Heart left ventricle (tissue), 7 donors: Measurements from ENCODE around the genes ZNF639 and SOX2.

- PRO-cap, 6 experiments: no peak in any of the 6 experiments
- RAMPAGE, long total RNA, 2 experiments: no peak in any of the 2 experiments
- RRBS: no CpG with 5 or more reads among the region's 5 CpGs
These were observed 422.1 kb upstream of the TBL1XR1 start for GRCh38 chr3:177619363-177619825.

GRCh38 chr3:179148909-179149938 lies 1.1 kb downstream of the PIK3CA start:
- PRO-cap, 6 experiments: peak in 5 of 6 experiments; most common plus-strand start chr3:179148967 (in 1); most common minus-strand start chr3:179149085 (in 3)
- RAMPAGE, long total RNA, 2 experiments: no peak in any of the 2 experiments
- RRBS: 3% methylated on average over 6 of the region's 49 CpGs

DNA sequence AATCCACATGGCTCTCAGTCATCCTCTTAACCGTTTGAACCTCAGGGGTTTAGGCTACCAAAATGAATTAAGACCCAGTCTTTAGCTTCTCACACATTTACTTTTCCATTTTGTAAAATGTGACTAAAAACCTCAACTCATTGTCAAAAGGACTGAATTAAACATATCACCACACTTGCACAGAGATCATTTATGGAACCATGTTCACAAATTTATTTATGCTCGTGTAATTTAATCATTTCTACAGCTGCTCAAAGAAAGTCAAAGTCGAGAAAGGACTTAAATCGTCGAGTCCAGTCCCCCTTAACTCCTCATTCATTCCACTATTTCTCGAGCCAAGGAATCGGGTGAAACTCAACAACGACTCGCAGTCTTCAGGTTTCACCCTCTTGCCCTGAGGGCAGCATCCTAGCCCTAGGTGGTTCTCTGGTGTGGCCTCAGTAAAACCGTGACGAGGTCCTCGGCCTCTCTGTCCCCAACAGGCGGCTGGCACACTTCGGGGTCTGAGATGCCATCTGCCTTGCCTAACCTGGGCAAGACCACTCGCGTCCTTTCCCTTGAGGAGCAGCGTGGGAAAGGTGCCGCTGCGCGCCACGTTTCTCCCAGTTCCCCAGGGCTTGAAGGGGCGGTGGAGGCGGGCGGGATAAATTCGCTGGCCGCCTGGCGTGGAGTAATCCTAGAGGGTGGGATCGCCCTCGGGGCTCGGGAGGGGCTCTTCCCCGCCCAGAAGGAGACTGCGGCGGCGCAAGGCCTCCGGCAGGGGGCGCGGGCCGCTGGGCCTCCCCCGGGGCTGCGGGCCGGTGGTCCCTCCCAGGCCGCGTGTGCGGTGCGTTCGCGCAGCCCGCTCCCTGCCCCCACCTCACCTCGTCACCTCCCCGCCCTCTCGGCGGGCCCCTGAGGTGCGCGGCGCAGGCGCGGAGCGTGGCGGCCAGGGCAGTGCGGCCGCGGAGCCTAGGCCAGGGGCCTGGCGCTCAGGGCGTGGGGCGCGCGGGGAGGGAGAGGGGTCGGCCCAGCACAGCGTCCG lies at the start of gene ZNF639:
ZNF639 (plus strand) TSS at position 897 of the 1,024 bp plus-strand sequence.
- PRO-cap, 6 experiments: peak in 6 of 6 experiments; most common plus-strand start position 759 of the sequence (in 3); most common minus-strand start position 619 of the sequence (in 5)
- RAMPAGE, long total RNA, 2 experiments: no peak in any of the 2 experiments
- RRBS: 0% methylated on average over 4 of the region's 70 CpGs

GRCh38 chr3:179942096-179942668 lies 94.6 kb downstream of the PEX5L start:
- PRO-cap, 6 experiments: no peak in any of the 6 experiments
- RAMPAGE, long total RNA, 2 experiments: no peak in any of the 2 experiments
- RRBS: 3% methylated on average over 5 of the region's 30 CpGs

DNA sequence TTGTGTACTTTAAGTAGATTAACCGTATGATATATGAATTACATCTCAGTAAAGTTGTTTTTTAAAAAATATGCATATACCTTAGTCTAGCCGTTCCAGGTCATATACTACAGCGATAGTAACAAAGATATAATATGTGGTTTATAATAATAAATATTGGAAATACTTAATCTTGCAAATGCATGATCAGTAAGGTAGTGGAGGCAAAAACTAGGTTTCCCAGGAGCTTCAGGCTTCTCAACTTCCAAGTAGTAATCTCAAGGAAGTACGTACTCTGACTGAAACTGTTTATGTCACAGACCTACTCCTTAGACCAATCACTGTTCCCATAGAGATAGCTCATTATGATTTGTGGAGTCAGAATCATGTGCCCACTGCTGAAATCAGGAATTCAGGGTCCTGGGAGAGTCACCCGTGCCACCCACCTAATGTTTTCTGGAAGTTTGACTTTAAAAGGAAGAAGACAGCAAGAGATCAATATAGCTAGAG lies 41.7 kb upstream of the FXR1 start:
- PRO-cap, 6 experiments: no peak in any of the 6 experiments
- RAMPAGE, long total RNA, 2 experiments: no peak in any of the 2 experiments
- RRBS: no CpG with 5 or more reads among the region's 5 CpGs

DNA sequence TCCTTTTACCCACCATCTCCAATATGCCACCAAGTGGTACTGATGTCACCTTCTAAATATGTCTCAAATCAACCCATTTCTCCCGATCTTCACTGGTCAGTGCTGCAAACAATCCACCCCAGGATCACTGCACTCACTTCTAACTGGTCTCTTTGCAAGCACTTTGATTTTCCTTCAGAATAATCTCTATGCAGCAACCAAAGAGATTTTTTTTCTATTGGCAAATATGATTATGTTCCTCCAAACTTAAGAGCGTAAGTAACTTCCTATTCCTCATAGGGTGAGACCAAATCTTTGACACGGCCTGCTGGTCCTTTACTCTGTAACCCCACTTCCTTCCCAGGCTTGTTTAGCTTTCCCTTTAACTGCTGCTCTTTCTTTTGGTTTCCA lies 121.4 kb upstream of the DNAJC19 start:
- PRO-cap, 6 experiments: peak in 1 of 6 experiments; most common plus-strand start position 123 of the sequence (in 1)
- RAMPAGE, long total RNA, 2 experiments: no peak in any of the 2 experiments
- RRBS: no CpG with 5 or more reads among the region's 3 CpGs

GRCh38 chr3:181620192-181620471 lies 91.6 kb upstream of the SOX2 start:
- PRO-cap, 6 experiments: no peak in any of the 6 experiments
- RAMPAGE, long total RNA, 2 experiments: no peak in any of the 2 experiments
- RRBS: no CpG with 5 or more reads among the region's 2 CpGs

DNA sequence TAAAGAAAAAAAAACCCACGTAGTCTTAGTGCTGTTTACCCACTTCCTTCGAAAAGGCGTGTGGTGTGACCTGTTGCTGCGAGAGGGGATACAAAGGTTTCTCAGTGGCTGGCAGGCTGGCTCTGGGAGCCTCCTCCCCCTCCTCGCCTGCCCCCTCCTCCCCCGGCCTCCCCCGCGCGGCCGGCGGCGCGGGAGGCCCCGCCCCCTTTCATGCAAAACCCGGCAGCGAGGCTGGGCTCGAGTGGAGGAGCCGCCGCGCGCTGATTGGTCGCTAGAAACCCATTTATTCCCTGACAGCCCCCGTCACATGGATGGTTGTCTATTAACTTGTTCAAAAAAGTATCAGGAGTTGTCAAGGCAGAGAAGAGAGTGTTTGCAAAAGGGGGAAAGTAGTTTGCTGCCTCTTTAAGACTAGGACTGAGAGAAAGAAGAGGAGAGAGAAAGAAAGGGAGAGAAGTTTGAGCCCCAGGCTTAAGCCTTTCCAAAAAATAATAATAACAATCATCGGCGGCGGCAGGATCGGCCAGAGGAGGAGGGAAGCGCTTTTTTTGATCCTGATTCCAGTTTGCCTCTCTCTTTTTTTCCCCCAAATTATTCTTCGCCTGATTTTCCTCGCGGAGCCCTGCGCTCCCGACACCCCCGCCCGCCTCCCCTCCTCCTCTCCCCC lies at the start of gene SOX2:
SOX2 (plus strand) TSS at position 311 of the 667 bp plus-strand sequence.
- PRO-cap, 6 experiments: peak in 1 of 6 experiments; most common plus-strand start position 311 of the sequence (in 1); most common minus-strand start position 92 of the sequence (in 1)
- RAMPAGE, long total RNA, 2 experiments: no peak in any of the 2 experiments
- RRBS: 2% methylated on average over 4 of the region's 35 CpGs

DNA sequence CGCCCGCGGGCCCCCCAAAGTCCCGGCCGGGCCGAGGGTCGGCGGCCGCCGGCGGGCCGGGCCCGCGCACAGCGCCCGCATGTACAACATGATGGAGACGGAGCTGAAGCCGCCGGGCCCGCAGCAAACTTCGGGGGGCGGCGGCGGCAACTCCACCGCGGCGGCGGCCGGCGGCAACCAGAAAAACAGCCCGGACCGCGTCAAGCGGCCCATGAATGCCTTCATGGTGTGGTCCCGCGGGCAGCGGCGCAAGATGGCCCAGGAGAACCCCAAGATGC lies 496 bp downstream of the SOX2 start:
- PRO-cap, 6 experiments: no peak in any of the 6 experiments
- RAMPAGE, long total RNA, 2 experiments: no peak in any of the 2 experiments
- RRBS: 3% methylated on average over 18 of the region's 38 CpGs

DNA sequence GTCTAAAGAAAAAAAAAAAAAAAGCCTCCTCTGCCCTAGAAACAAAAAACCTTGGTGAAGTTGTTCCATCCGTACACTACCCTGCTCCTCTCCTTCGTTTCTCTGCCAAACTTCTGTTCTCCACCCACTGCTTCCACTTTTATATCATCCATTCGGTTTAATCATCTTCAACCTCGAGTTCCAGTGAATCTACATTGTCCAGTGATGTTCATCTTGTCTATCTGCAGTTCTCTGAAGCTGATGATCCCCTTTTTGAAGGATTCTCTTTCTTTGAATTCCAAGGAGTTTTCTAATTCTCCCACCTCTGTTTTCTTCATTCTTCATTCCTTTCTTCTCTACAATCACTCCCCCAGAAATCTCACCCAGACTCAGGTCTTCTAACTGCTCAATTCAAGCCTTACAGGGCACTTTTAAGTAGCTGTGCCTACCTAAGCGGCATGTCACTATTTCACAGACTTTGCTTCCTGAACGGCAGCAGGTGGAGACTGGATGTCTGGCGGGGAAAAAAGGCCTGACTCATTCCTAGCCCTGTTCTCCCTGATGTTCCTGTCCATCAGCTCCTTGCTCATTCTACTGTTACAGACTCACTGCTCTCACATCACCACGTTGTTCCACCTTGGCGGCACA lies 52.8 kb upstream of the ATP11B start:
- PRO-cap, 6 experiments: no peak in any of the 6 experiments
- RAMPAGE, long total RNA, 2 experiments: no peak in any of the 2 experiments
- RRBS: no CpG with 5 or more reads among the region's 9 CpGs

DNA sequence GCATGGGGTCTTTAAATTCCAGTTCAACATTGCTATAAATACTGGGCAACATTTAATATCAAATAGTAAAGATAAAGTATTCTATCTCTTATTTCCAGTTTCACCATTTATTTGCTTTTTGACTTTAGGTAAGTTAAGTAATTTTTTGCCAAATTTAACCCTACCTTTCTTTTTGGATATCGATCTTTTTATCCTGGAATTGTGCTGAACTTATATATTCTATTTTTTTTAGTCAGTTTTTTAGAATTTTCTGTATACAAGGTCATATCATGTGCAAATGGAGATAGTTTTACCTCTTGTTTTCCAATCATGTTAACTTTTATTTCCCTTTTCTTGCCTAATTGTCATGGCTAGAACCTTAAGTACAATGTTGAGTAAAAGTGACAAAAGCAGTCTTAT lies 70.6 kb downstream of the ATP11B start:
- PRO-cap, 6 experiments: no peak in any of the 6 experiments
- RAMPAGE, long total RNA, 2 experiments: no peak in any of the 2 experiments
- RRBS: no CpG with 5 or more reads among the region's 1 CpG

DNA sequence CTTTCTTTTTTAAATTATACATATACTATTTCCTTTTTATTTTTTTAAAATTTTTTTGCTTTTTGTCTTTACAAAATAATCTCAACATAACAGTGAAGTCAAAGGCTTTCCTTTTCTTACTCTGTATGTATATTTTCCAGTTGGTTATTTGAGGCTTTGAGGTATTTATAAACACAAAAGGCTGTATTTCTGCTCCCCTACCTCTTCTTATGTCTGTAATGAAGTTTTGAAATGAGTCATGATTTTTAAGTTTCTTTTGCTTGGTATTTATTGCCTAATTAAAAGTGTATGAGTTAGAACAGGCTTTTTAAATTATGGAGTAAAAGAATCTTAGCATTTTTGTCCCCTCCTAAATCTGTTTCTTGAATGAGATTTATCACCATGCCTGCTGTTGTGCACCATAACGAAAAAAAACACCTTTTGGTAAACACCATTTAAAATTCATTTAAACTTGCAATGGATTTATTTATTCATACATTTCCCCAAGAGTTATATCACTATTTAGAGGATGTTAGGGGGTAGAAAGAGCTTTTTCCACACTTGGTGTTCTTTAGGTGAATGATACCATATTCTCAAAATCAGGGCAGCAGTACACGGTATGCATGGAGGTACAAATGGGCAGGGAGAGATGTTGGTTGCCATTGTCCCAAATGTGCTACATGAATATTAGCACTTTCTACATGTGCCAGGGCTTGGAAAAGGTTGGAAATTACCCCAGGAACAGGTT lies 65.9 kb downstream of the DCUN1D1 start:
- PRO-cap, 6 experiments: no peak in any of the 6 experiments
- RAMPAGE, long total RNA, 2 experiments: no peak in any of the 2 experiments
- RRBS: no CpG with 5 or more reads among the region's 2 CpGs

- PRO-cap, 6 experiments: peak in 3 of 6 experiments; most common plus-strand start chr3:183254789 (in 1); most common minus-strand start chr3:183254590 (in 3)
- RAMPAGE, long total RNA, 2 experiments: no peak in any of the 2 experiments
- RRBS: 3% methylated on average over 13 of the region's 39 CpGs
These were observed 1.6 kb downstream of the B3GNT5 start for GRCh38 chr3:183254551-183255158.

GRCh38 chr3:183447171-183448118 lies 19.0 kb upstream of the MCF2L2 start:
- PRO-cap, 6 experiments: peak in 6 of 6 experiments; most common plus-strand start chr3:183447607 (in 3); most common minus-strand start chr3:183447489 (in 6)
- RAMPAGE, long total RNA, 2 experiments: start-site peak on the plus strand in 2 of 2 experiments, at chr3:183447670-183447680 at its widest, 37 to 67 reads per replicate
- RRBS: no CpG with 5 or more reads among the region's 57 CpGs

GRCh38 chr3:183490561-183491336 lies 62.3 kb upstream of the MCF2L2 start:
- PRO-cap, 6 experiments: no peak in any of the 6 experiments
- RAMPAGE, long total RNA, 2 experiments: no peak in any of the 2 experiments
- RRBS: no CpG with 5 or more reads among the region's 20 CpGs

GRCh38 chr3:183506849-183507329 lies 48.6 kb downstream of the KLHL6 start:
- PRO-cap, 6 experiments: no peak in any of the 6 experiments
- RAMPAGE, long total RNA, 2 experiments: no peak in any of the 2 experiments
- RRBS: no CpG with 5 or more reads among the region's 1 CpG

DNA sequence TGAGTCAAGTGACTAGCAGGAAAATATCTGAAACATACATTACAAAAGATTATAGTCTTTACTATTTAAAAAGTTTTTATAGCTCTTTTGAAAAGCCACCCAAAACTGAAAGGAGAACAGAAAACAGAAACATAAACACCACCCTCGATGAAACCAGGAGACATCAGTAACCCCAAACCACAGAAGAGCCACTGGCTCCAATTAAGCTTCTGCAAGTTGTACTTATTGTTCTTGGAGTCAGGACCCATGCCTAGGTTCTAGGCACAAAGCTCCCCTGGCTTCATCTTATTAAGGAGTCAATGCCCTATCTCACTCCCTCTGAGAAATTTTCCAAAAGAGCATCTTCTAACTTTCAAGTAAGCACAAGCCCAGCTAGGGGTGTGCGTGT lies 28.2 kb downstream of the KLHL6 start:
- PRO-cap, 6 experiments: no peak in any of the 6 experiments
- RAMPAGE, long total RNA, 2 experiments: no peak in any of the 2 experiments
- RRBS: no CpG with 5 or more reads among the region's 2 CpGs

DNA sequence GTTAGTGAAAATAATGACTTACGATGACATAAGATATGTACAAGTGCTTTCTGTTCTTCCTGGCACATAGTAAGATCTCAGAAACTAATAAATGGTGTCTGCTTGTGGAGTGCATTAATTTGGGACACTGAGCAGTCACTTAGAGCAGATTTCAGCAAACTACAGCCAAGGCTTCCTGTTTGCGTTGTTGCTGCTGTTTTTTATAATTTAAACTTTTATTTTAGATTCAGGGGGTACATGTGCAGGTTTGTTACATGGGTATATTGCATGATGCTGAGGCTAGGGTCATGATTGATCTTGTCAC lies 42.2 kb downstream of the MAP6D1 start:
- PRO-cap, 6 experiments: no peak in any of the 6 experiments
- RAMPAGE, long total RNA, 2 experiments: no peak in any of the 2 experiments
- RRBS: no CpG with 5 or more reads among the region's 2 CpGs

GRCh38 chr3:183803917-183804493 lies 21.4 kb downstream of the MAP6D1 start:
- PRO-cap, 6 experiments: no peak in any of the 6 experiments
- RAMPAGE, long total RNA, 2 experiments: no peak in any of the 2 experiments
- RRBS: 94% methylated on average over 7 of the region's 18 CpGs

DNA sequence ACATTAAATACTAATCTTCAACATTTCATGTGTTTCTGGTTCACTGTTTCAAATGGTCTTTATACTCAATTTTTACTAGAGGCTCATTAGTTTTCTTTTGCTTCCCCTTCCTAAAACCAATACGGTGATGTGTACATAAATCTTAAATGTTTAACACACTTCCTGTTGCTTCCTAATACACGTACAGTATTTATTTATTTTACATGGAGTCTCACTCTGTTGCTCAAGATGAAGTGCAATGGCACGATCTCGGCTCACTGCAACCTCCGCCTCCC lies 1.7 kb downstream of the PARL start:
- PRO-cap, 6 experiments: no peak in any of the 6 experiments
- RAMPAGE, long total RNA, 2 experiments: no peak in any of the 2 experiments
- RRBS: no CpG with 5 or more reads among the region's 5 CpGs